ENCODE measurements around the gene ATXN7L1.

DNA sequence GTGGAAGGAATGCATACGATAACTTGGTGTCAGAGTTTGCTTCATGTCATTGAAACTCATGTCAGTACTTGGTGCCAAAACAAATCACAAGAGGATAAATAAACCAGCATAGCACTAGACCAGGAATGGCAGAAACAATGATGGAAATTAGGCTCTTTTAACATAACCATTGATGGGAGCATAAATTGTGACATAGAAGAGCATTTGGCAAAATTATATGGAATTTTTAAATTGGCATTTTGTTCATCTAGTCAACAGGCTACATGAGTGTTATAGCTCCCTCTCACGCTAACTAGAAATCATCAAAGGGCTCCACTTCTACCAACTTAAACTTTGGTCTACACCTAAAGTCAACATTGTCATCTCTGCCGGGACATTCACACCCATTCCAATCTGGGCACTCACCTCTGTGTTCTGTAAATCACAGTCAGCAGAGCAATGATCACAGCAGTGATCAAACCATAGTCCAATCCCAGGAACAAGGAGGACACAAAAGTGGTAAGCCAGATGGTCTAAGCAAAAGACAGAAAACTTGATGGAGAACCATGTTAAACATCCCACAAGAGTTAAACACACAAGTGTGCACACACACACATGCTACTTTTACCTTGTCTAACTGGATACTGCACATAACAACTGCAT, 41.3 kb downstream of the PSMC2 start:
- PRO-cap, result no peak

- PRO-cap, result no peak
These were observed 927 bp upstream of the RELN start for GRCh38 chr7:103990370-103990800.

- PRO-cap, result no peak
These were observed 77.3 kb downstream of the ORC5 start for GRCh38 chr7:104130176-104131244.

DNA sequence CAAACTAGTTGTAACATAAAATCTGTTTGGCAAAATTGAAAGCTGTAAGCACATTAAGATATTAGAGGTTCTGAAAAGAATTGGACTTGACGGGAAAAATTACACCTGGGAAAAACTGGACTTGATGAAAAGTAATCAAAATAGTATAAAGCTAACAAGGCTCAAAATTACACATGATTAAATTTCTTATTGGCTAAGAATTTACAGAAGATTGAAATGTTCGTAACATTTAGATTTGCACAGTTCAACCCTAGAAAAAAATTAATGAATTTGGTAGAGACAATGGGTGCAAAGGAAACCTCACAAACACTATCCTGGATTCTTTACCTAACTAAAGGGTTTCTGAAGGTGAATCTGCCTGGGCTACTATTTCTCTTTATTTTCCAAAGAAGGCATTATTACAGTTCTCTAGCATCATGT, 47.0 kb downstream of the LHFPL3 start:
- PRO-cap, result no peak

DNA sequence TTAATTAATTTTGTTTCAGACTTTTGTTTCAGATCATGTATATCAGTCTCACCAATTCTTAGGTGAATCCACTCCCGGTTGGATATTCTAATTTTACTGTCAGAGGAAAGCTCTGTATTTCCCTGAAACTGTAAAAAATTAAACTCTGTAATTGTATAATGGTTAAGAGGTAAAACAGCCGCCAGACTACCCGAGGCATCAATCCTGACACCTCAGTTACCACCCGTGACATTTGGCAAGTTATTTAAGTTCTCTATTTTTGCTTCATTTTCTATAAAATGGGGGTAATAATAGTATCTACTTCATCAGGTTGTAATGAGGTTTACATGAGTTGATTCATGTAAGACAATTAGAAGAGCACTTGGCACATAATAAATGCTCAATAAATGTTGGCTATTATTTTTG, 303.6 kb upstream of the KMT2E start:
- PRO-cap, result no peak

- PRO-cap, result no peak
These were observed 80.4 kb upstream of the KMT2E start for GRCh38 chr7:104933378-104934210.

- PRO-cap, result no peak
These were observed 42.4 kb upstream of the KMT2E start for GRCh38 chr7:104971641-104972034.

DNA sequence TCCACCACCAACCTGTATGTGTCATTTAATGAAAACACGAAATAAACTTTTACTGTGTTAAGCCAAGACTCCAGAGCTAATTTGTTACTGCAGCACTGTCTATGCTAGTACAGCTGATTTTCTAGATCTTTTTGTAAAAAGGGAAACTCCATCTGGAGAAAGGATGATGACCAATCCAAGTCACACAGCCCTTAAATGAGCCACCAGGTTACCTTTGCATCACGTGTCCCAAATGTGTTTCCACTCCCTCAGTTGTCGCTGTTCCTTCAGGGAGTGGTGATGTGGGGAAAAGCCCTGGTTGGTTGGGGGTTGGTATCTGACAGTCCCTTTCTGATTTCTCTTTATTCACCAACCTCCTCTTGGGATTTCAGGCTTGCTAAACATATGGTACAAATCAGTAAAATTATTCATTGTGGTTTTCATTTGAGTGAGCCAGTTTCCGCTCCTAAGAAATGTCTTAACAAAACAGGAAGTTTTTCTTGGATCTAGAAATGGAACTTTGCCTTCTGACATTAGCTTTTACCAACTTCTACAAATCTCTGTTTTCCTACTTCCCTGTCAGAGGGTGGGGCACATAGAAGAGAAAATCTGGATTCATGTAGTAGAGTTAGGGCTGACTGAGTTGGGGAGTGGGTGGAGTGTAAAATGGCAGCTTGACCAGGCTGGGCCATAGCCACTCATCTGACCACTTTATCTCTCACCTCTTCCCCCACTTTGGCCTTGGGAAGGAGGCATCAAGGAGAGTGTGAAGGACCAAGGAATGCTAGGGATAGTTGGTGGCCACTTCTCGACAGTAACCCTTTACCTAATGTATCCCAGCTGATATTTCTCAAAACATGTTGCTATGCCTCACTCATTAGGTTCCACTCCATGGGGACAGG, 40.0 kb upstream of the KMT2E start:
- PRO-cap, result no peak

DNA sequence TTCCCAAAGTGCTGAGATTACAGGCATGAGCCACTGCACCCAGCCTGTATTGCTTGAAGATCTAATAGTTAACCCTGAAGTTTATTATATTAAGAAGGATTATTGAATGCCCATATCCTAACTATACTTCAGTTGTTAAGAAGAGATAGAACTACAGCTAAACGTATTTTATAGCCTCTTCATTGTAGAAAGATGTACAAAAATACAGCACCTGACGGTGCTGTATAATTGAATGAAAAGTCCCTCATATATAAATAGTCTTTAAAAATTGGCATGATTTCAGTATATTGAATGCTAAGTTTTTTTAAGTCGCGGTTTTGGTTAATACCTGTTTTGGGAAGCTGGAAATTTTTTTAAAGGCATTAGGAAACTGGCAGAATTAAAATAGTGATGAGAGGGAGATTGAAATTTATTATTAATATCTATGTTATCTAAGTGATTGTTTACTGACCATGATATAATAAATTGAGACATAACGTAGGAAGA, 38.9 kb downstream of the KMT2E start:
- PRO-cap, result no peak

- PRO-cap, result no peak
These were observed 178.0 kb downstream of the SRPK2 start for GRCh38 chr7:105210516-105211349.

DNA sequence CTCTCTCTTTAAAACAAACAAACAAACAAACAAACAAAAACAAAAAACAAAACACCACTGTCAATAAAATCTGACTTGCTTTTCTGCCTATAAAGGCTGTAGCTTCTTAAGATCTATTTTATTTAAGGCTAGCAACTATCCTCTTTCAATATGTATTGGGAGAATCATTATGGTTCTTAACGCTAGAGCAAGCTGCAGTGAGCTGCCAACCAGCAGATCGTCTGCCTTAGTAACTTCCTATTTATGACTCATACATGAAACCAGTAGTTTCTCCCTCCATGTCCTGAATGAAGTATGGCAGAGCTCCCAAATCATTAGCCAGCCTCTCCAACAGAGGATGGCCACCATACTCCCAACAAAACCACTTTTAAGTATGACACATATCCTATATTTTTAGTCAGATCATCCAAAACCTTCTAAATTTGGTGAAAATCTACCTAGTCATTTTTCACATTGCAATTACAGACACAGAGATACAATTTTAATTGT, 163.5 kb downstream of the SRPK2 start:
- PRO-cap, result no peak

GRCh38 chr7:105264569-105265429, 123.9 kb downstream of the SRPK2 start:
- PRO-cap, result no peak

DNA sequence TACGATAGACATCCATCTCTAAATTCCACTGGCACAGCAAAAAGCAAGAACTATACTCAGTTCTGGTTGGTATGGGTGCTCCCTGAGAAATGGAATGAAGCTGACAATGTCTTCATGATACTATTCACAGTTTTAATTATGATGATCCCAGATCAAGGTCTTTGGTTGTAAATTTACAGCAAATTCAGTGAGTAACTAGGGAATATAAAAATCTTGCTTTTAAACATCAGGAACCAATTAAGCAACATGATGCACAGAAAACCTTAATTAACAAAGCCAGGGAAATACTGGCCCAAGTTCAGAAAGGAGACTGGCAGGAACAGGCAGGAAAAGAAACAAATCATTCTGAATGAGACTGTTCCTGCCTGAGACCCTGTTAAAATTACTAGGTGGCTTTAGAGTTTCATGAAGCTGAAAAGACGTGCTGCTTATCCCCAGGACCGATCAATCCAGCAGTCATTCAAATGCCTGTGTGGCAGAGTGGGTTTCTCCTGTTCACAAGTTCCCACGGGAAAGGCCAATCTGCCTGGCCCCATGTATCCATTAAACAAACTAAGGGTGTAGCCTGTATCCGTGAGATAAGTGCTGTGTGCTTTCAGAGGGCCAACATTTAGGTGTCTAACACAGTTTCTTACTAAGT, 34.5 kb downstream of the PUS7 start:
- PRO-cap, result no peak

DNA sequence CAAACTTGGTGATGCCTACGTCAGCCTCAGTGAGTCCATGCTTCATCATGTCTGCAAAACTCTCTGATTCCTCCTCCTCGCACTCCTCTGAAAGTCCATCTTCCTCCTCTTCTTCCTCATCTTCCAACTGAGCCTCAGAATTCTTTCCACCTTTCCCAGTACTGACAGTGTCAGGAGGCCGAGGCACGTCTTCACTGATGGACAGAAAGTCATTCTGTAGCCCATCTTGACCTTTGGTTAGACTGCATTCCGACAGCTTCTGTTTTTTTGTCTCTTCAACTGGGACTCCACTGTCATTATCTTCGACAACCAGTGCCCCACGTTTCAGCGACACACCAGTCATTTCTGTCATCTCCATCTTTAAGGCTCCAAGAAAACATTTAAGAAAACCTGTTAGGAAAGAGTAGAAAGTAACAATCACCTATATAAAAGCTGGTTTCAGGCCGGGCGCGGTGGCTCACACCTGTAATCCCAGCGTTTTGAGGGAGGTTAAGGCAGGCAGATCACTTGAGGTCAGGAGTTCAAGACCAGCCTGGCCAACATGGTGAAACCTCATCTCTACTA, 13.8 kb downstream of the PUS7 start:
- PRO-cap, result no peak

GRCh38 chr7:105583292-105583504, 1.9 kb upstream of the EFCAB10 start:
- PRO-cap, result no peak

- PRO-cap, result no peak
These were observed 67.3 kb downstream of the ATXN7L1 start for GRCh38 chr7:105808953-105809577.

- PRO-cap, result bidirectional peak, plus-strand start at chr7:105876792, minus-strand start at chr7:105876498
These were observed at the start of gene ATXN7L1 for GRCh38 chr7:105876379-105876734. Gene ATXN7L1, minus strand, starts transcription at chr7:105876599.

DNA sequence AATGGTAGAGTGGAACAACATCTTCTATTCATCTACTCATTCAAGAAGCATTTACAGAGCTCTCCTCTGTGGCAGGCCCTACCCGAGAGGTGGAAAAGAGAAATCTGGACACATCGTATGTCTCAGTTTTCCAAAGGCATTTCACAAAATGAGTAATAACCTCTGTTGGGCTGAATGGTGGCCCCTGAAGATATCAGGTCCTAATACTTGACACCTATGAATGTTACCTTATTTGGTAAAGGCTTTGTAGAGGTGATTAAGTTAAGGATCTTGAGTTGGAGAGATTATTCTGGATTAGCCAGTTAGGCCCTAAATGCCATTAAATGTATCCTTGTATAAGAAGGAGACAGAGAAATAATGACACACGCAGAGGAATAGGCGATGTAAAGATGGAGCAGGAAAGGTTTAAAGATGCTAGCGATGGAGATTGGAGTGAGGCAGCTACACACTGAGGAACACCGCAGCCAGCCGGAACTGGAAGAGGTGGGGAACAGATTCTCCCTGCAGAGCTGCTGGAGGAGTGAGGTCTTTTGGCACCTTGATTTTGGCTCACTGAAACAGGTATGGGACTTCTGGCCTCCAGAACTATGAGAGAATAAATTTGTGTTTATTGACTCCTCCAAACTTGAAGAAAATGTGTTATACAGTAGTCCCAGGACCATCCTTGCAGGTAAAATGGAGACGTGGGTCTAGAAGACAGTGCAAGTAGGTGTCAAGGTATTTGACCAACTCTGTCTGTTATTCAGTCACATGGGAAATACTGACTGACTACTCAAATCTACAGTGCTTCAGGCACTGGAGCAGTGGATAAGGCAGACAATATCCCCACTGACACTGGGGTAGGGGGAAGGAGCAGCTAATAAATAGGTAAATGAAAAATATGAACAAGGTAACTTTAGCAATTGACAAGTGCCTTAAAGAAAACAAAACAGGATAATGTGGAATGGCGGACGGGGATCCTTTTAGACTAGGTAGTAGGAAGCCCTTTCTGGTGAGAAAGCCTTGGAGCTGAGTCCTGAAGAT, 15.5 kb upstream of the ATXN7L1 start:
- PRO-cap, result no peak

DNA sequence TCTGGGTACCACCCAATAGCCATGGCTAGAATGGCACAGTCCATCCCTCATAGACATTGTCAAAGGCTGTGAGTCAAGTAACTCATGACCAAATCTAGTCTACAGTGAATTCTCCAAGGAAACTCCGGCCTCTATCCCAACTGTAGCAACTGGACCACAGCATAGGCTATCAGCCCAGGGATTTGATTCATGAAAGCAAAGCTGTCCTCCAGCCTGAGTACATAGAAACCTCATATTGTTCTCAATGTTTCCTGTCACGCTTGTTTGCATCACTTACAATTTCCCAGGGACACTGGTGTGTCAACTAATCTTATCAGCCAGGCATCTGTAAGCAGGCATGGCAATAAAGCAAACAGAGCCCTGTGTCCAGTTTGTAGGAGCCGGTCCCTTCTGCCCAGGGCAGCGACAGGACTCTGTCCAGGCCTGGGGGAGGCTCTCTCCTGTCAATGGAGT, 23.0 kb upstream of the CDHR3 start:
- PRO-cap, result no peak

GRCh38 chr7:106062364-106063083, 49.6 kb downstream of the SYPL1 start:
- PRO-cap, result no peak